Measurements from ENCODE around the genes OR4N4C and TUBGCP5.

- PRO-cap: no peak
Observed at GRCh38 chr15:20282484-20283191, 259.0 kb downstream of the GOLGA6L6 start.

DNA sequence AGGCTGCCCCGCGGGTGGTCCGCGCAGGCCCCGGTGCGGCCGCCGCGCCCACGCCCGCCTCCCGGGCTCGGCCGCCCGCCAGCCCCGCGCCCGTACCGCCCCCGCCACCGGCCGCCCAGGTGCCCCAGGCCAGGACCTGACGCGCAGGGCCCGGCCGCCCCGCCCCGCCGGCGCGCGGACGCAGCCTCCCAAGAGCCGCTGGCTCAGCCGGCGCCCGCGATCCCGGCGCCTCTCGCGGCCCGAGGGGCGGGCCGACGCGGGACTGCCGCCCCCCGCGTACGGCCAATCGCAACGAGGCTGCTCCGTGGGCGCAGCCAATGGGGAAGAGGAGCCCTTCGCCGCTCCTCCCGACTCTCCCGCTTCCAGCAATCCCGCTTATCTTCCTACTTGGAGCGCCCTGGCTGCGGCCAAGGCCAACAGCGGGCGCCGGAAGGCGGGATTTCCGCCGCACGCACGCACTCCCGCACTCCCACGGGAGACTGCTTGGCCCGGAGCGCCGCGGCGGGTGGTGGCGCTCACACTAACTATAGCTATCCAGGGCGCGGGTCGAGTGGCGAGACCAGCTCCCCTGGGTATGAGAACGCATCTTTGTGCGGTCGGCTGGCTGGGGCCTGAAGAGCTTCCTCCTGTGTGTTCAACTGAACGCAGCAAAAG lies 35.5 kb downstream of the GOLGA6L6 start:
- PRO-cap: no peak

DNA sequence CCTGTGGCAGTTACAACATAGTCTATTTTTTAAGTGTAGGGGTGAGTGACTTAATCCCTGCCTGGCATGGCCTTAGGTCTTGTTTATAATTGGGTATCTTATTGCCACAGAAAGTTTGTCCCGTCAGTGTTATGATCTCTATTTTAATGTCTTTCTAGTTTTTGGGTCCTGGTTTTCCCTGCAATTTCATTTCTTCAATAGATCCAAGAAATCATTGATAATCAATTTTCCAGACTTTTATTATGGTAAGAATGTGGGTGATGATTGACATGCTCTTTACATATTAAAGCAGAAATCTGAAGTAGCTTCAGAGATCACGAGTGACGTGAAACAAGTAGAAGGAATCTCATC lies 101.0 kb upstream of the GOLGA6L6 start:
- PRO-cap: unidirectional peak, minus-strand start at position 131 of the sequence

DNA sequence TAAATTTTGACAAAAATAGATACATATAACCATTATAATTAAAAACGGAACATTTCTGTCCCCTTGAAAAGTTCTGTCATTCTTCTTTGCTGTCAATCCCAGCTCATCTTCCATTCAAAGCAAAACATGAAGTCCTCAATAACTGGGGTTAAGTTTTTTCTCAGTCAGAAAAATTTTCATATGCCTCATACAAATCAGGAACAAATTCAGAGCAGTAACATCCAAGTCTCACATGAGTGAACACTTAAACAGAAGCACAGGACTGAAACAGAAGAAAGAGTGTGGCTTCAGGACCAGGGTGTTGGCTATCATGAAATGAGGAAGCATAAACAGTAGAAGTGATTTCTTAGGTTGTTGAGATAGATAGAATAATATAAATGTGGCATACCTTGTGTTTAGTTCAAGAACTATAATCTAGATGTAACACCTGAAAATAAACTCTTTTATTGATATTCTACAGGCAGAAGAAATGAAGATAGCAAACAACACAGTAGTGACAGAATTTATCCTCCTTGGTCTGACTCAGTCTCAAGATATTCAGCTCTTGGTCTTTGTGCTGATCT lies at the start of gene OR4N4C:
OR4N4C (plus strand) TSS at position 379 of the 563 bp plus-strand sequence.
- PRO-cap: no peak

GRCh38 chr15:22250682-22251317 lies 156.5 kb downstream of the OR4N4 start:
- PRO-cap: no peak

- PRO-cap: no peak
Observed at GRCh38 chr15:22252877-22253690, 158.8 kb downstream of the OR4N4 start.

- PRO-cap: unidirectional peak, plus-strand start at chr15:22262699
Observed at GRCh38 chr15:22262345-22263098, 168.2 kb downstream of the OR4N4 start.

DNA sequence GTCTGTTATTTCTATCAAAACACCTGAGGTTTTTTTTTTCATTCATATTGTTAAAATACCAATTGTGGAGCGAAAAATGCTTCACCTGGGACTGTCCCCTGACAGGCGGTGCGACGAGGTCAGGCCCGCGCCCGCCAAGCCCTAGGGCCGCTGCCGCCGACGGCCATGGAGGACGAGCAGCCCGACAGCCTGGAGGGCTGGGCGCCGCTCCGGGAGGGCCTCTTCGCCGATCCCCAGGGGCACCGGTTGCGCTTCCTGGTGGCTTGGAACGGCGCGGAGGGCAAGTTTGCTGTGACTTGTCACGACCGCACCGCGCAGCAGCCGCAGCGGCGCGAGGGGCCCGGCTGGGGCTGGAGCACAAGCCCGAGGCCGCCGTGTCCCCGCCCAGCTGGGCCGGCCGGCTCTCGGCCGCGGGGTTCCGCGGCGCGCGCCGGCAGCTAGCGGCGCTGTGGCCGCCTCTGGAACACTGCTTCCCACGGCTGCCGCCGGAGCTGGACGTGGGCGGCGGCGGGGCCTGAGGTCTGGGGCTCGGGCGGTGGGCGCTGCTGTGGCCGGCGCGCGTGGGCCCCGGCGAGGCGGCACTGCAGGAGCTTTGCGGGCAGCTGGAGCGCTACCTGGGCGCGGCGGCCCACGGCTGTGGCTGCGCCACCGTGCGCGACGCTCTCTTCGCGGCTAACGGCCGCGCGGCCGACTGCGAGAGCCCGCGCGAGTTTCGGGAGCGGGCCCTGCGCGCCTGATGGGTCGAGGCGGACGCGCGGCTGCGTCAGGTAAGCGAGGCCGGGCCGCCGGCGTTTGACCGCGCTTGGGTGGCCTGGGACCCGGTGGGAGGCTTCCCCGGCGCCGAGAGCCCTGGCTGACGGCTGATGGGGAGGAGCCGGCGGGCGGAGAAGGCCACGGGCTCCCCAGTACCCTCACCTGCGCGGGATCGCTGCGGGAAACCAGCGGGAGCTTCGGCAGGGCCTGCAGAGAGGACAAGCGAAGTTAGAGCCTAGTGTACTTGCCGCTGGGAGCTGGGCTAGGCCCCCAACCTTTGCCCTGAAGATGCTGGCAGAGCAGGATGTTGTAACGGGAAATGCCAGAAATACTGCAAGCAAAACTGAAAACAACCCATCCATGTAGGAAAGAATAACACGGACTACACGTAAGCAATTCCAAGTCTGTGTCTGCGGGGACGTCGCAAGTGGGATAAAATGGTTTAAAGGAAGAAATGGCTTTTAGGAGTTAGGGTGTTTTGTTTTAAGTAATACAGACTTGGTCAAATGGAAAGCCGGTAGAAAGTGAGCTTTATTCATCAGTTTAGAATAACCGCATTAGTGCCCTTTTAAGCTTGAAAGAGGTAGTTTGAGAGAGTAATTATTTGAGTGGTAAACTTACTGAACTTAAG lies 121.8 kb upstream of the NIPA1 start:
- PRO-cap: no peak

- PRO-cap: no peak
Observed at GRCh38 chr15:22776004-22776576, 10.4 kb upstream of the NIPA1 start.

- PRO-cap: no peak
Observed at GRCh38 chr15:22845026-22845492, 6.6 kb downstream of the NIPA2 start.

- PRO-cap: bidirectional peak, plus-strand start at chr15:23039216, minus-strand start at chr15:23039148; bidirectional peak, plus-strand start at chr15:23039698, minus-strand start at chr15:23039569
Observed at GRCh38 chr15:23038583-23039828, at the start of gene TUBGCP5. Gene TUBGCP5, minus strand, starts transcription at chr15:23039569.

DNA sequence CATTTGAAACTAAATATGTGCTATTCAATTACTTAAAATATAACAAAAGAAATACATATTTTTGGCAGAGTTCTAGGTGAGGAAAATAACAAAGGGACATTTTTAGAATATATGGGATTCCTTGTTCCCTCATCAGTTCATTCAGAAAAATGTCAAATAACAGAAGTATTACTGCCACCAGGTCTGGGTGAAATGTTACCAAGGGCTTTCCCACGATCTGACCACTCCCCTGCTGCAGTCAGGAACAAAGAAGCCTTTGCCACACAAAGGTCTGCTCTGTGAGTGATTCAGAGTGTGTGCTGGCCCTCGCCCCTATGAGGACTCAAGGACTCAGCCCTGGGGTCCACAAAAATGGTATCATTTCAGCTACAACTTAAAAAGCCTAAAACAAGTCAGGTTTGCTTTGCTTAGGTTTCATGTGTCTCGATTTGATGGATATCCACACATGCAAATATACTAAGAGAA lies 5.0 kb downstream of the MKRN3 start:
- PRO-cap: no peak

- PRO-cap: no peak
Observed at GRCh38 chr15:23686910-23687191, 254 bp downstream of the NDN start.

DNA sequence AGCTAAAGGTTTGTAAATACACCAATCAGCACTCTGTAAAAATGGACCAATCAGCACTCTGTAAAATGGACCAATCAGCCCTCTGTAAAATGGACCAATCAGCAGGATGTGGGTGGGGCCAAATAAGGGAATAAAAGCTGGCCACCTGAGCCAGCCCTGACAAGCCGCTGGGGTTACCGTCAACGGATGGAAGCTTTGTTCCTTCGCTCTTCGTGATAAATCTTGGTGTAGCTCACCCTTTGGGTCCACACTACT lies 69.8 kb upstream of the NDN start:
- PRO-cap: no peak

GRCh38 chr15:24772228-24772904 lies 96.8 kb downstream of the NPAP1 start:
- PRO-cap: no peak

DNA sequence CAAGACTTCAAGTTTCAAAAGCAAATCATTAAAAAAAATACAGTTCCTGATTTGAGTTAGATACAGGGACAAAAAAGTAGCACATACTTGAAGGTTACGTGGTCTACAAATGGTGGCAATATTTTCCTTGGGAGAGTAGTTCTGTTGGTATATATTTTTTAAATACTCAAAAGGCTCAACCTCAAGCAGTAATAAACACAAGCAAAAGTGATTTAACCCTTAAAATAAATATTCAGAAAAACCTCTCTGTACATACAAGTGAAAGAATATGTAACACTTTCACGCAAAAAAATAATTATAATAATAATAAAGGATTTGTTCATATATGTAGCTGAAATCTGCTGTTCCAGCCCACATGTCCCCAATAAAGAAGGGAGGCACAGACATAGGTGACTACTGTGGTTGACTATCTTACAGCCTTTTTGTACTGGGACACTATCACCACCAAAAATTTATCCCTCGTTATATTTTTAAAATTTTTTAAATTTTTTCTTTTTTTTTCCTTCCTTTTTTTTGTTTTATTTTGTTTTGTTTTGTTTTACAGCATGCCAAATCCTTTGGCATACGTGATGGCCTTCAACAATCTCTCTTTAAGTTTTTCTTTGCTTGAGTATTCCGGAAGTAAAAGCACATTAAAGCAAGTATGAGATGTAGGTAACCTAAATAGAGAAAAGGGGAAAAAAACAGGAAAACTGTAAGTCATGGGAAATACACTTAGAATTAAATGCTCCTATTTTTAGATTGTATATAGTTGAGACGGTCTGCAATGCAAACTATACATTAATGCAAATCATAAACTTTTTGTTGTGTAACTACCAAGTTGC lies 100.0 kb downstream of the UBE3A start:
- PRO-cap: no peak

GRCh38 chr15:25413696-25414363 lies 25.0 kb downstream of the UBE3A start:
- PRO-cap: no peak

DNA sequence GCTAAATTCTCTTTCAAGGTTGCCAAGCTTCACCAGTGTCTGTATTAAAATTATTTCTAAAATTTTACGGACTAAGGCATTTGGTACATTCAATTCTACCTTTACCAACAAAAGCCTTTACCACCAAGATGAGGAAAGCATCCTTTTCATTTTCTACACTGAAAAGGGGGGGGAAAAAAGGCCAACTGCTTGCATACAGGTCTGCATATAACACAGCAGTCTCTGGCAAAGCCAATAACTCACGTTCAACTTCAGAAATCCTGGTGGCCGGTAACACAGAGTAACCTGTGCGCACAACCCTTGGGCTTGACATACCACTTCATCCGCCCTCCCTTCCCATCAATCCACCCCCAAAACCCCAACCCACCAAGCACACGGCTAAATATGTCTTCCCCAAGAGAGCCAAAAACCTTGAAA lies 1.1 kb downstream of the UBE3A start:
- PRO-cap: no peak

DNA sequence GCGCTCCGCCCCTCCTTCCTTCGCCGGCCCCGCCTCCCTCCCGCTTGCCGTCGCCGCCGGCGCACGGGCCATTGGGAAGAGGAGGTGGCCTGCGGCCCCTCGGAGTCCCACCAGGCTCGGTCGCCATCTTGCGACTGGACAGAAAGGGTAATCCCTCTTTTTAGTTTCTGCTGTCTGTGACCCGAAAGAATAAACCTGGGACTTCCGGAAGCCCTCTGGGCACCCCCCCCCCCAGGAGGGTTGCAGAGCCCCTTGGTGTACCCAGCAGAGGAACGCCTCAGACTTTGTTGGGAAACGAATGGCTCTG lies 265 bp upstream of the UBE3A start:
- PRO-cap: bidirectional peak, plus-strand start at position 71 of the sequence, minus-strand start outside the sequence

- PRO-cap: no peak
Observed at GRCh38 chr15:25481131-25482065, 42.6 kb upstream of the UBE3A start.

Measured in mucosa of descending colon (tissue), 1 donor.